Neural progenitor cell (in vitro differentiated cells): ENCODE measurements around a stretch of chr19.

- RAMPAGE, long total RNA, result no peak
Observed at GRCh38 chr19:58339093-58339779, 12.4 kb downstream of the ZSCAN22 start.

GRCh38 chr19:58385653-58386244, 1.3 kb upstream of the RPS5 start:
- RAMPAGE, long total RNA, result no peak

GRCh38 chr19:58559082-58559454, 657 bp upstream of the UBE2M start:
- RAMPAGE, long total RNA, result no peak

DNA sequence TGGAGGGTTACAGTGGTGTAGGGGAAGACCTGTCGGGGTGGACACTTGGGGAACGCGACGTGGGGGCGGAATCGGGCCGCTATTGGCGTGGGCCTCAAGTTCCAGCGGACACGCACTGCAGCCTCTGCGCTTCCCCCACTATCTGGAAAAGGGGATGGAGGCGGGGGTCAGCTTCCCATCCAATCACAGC, 939 bp upstream of the UBE2M start:
- RAMPAGE, long total RNA, result no peak

GRCh38 chr19:58562243-58563247, 4.1 kb upstream of the UBE2M start:
- RAMPAGE, long total RNA, result no peak